SK-MEL-5 (cell line): ENCODE measurements around a stretch of chr2.

RAMPAGE:
- cytosol, long total RNA = no peak
- long total RNA = no peak
- nucleus, long total RNA = no peak
These were observed 93.3 kb downstream of the RPIA start for GRCh38 chr2:88784719-88785173.

DNA sequence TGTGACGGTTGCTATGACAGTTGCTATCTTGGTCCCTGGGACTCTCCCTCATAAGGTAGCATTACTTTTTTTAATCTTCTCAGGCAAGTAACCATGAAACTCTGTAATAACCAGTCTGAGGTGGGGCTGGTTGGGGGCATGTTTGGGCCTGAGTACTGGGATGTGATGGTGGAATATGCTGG is 154.5 kb downstream of the RPIA start:
RAMPAGE:
- cytosol, long total RNA = no peak
- long total RNA = no peak
- nucleus, long total RNA = no peak

RAMPAGE:
- cytosol, long total RNA = no peak
- long total RNA = no peak
- nucleus, long total RNA = no peak
These were observed 354.9 kb downstream of the RPIA start for GRCh38 chr2:89046417-89046653.

RAMPAGE:
- cytosol, long total RNA = no peak
- long total RNA = no peak
- nucleus, long total RNA = no peak
These were observed 531.0 kb downstream of the RPIA start for GRCh38 chr2:89222364-89222942.

RAMPAGE:
- cytosol, long total RNA = no peak
- long total RNA = no peak
- nucleus, long total RNA = no peak
These were observed 1529.2 kb downstream of the RPIA start for GRCh38 chr2:90220548-90221140.

DNA sequence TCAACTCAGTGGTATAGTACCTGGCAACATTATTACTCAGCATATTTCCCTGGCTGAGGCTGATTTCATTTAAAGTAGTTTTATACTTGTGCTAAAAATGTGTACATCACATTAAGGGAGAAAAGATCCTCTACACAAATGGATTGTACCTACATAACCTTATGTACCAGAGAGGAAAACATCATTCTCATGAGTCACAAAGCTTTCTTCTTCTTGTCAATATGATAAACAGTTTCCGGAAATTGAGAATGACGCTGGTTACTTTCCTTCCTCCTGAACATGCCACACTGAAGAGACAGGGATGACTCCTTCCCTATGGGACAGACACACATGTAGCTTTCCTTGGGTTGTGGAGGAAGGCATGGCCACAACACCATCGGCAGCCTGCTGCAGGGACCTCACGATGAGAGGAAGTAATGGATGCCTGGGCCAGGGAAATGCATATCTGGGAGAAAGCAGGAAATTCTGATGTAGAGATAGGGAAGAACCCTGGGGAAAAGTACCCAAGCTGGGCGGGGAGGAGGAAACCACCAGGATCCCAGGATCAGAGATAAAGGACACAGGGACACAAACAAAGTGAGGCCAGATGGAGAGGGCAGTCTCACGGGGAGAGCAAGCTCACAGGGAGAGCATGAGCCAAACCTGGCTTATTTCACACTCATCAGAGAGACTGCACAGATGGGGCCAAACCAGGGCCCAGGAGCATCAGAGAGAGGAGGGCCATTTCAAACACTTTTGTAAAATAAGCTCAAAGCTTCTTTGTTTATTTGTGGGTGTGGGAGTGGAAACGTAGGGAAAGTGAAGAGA is 10.7 kb upstream of the AQP7B start:
RAMPAGE:
- cytosol, long total RNA = no peak
- long total RNA = no peak
- nucleus, long total RNA = no peak

DNA sequence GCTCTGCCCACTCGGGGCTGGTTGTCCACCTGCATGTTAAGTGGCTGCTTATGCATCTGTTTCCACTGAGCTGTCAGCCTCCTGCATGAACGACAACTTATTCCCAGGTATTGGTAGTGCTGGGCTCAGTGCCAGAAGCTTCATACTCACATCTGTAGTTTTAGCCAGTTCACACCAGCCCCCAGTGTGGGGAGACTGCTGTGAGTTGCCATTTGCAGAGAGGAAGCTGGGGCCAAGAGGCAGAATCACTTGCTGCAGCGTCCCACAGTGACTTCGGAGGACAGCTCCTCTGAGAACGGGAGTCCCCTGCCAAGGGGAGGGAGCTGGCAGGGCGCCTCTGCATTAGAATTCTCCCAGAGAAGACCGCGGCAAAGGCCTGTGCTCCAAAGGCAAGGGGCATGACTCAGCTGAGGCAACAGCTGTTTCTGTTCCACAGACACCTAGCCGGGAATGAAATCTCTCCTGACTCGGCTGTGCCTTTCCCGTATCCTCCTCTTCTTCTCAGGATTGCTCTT is 17.8 kb downstream of the MAL start:
RAMPAGE:
- cytosol, long total RNA = no peak
- long total RNA = no peak
- nucleus, long total RNA = no peak

DNA sequence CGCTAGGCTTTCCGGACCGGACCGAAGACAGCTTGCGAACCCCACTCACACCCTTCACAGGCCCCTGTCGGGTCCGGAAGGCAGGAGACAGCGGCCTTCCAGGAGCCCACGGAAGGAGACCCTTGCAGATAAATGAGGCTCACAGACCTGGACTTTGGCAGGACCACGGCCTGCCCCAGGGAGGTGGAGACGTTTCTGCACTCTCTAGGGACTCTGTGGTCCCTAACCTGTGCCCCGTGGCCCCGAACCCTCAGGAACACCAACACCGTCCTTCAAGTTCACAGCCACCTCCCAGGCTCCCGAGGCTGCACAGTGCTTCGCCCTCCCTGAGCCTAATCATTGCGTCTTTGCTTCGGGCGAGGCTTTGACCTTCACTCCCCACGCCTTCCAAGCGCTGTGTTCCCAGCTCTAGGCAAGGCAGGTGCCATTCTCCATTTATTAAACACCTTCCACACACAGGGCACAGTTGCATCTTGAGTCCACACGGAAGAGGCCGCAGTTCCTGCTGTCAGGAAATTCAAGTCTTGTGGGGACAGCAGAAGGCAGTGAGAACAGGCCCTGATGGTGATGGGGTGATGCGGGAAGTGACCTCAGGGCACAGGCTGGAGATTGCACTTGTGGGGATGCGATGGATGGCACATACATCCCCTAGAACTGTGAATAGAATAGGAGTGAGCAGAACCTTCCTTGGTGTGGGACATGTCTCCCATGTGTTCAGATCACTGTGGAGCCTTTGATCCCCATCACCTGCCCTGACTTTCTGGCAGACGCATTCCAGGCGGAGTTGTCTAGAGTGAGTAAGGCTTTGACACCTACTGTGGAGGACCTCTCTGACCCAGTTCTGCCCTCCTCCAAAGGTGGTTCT is 12.7 kb upstream of the FAHD2A start:
RAMPAGE:
- cytosol, long total RNA = no peak
- long total RNA = no peak
- nucleus, long total RNA = no peak

GRCh38 chr2:95526120-95527414 is 42.0 kb upstream of the TRIM43B start:
RAMPAGE:
- cytosol, long total RNA = no peak
- long total RNA = no peak
- nucleus, long total RNA = no peak

DNA sequence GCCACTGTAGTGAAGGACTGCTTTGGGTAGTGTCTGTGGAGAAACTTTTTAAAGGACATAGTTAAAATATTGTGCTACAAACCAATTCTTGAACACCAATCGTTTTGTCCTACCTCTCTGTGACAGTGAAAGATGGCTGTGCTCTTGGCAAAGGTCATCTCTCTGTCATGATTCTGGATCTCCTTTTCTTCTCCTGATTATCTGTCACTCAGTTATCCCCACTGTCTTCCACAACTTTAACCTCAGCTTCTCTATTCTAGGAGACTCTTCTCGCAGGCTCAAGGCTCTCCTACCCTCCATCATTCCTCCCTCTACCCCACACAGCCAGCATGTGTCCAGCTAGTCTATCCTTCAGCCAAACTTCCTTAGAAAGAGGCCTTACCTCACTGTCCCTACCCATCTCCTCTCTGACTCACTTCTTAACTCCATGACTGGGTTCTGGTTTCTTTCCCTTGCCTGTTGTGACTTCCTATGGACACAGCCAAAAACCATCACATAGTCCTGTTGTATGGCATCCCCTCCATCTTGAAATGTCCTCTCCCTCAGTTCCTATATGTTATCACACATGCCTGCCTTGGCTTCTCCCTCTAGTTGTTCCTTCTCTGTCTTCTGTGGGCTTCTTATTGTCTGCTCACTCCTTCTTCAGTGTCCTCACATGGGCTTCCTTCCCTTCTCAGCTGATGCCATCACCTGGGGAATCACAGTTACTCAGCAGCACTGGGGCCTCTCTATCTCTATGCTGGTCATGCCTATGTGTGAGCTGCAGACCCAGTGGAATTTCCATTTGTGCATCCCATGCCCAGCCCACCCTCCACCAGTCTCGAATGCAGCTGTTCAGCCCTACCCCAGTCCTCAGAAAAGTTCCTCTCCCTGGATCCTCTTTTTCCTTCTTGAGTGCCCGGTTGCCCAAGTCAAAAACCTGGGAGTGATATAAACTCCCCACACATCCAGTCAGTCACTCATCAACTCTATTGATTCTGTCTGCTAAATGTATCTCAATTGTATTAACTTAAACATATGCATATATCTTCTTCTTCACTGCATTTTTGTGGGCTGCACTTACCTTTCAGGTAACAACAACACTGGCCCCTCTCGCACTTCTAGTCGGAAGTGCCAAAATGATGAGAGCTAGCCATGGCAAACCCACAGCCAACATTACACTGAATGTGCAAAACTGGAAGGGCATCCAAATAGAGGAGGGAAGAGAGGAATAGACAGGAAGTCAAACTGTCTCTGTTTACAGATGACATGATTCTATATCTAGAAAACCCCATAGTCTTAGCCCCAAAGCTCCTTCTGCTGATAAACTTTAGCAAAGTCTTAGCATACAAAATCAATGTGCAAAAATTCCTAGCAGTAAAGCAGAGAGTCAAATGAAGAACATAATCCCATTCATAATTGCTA is 177.0 kb downstream of the ANKRD36C start:
RAMPAGE:
- cytosol, long total RNA = no peak
- long total RNA = no peak
- nucleus, long total RNA = no peak

DNA sequence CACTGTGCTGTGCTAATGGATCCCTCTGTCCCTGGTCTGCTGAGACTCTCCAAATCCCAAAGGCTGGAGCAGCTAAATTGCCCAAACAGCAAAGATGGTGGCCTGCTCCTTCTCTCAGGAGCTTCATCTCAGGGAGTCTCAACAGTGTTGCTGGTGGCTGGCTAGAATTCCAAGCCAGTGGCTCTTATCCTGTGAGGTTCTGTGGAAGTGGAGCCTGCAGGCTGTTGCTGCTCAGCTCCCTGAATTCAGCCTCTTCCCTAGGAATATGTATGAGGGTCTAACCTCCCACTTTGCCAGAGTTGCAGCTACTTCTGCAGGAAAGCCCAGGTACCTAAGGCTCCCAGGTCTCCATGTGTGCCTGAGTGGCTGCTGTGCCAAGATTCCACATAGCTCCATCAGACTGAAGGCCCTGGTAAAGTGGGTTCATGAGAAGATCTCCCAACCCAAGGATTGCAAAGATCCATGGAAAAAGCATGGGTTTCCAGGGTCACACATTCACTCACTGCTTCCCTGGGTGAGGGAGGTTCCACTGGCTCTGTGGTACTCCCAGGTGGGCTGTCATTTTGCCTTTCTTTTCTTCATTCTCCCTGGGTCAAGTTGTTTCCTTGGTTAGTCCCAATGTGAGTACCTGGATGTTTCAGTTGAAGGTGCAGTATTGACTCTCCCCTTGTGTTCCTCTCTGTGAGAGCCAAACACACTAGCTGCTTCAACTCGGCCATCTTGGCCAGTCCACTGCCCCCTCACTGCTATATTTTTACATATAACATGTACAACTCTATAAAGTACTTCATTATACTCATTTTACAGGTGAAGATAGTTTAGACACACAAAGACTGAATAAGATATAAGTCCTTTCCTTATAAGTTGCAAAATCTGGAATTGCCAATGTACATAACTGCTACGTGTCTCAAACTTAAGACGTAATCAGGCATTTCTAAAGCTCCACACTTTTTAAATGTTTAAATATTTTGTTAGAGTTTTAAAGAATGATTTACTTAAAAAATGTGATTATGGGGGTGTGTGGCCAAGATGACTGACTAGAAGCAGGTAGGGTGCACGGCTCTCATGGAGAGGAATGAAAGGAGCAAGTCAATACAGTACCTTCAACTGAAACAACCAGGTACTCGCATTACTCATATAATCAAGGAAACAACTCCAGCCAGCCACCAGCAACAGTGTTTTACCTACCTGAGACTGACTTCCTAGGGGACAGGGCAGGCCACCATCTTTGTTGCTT is 161.2 kb downstream of the ANKRD36C start:
RAMPAGE:
- cytosol, long total RNA = no peak
- long total RNA = no peak
- nucleus, long total RNA = no peak

RAMPAGE:
- cytosol, long total RNA = no peak
- long total RNA = no peak
- nucleus, long total RNA = no peak
These were observed 24.9 kb downstream of the ADRA2B start for GRCh38 chr2:96091543-96091831.

GRCh38 chr2:96098665-96099387 is 17.5 kb downstream of the ADRA2B start:
RAMPAGE:
- cytosol, long total RNA = no peak
- long total RNA = no peak
- nucleus, long total RNA = no peak

RAMPAGE:
- cytosol, long total RNA = no peak
- long total RNA = no peak
- nucleus, long total RNA = no peak
These were observed 3.9 kb downstream of the ADRA2B start for GRCh38 chr2:96112495-96112846.

RAMPAGE:
- cytosol, long total RNA = no peak
- long total RNA = no peak
- nucleus, long total RNA = no peak
These were observed 16.5 kb upstream of the DUSP2 start for GRCh38 chr2:96161753-96162225.

DNA sequence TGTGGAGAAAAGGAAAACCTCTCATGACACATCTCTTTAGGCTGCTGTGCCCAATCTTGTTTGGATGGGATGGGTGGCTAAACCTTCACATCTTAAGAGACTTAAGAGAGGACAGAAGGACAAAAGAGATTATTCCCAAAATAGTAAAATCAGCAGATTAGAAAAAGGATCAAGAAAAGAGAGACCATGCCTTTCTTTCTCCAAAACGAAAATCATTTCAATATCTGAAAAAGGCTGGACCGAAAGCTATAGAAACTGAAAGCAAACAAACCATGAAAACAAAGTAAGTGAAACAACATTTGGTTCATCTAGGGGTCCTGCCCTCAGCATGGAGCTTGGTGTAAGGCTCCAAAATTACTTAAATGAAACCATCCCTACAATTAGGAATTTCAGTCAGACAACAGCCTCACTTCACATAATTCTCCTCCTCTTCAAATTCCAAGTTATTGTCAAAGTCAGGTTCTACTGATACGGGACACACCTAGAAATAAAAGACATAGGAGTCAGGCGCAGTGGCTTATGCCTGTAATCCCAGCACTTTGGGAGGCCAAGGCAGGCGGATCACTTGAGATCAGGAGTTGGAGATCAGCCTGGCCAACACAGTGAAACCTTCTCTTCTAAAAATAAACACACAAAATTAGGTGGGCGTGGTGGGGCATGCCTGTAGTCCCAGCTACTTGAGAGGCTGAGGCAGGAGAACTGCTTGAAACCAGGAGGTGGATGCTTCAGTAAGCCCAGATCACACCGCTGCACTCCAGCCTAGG is 5.3 kb downstream of the STARD7 start:
RAMPAGE:
- cytosol, long total RNA = no peak
- long total RNA = no peak
- nucleus, long total RNA = no peak

GRCh38 chr2:96205839-96206481 is 2.7 kb downstream of the STARD7 start:
RAMPAGE:
- cytosol, long total RNA = no peak
- long total RNA = no peak
- nucleus, long total RNA = no peak

GRCh38 chr2:96240250-96240873 is 25.4 kb downstream of the TMEM127 start:
RAMPAGE:
- cytosol, long total RNA = no peak
- long total RNA = no peak
- nucleus, long total RNA = no peak

RAMPAGE:
- cytosol, long total RNA = no peak
- long total RNA = no peak
- nucleus, long total RNA = no peak
These were observed 19.0 kb downstream of the TMEM127 start for GRCh38 chr2:96246442-96247477.

DNA sequence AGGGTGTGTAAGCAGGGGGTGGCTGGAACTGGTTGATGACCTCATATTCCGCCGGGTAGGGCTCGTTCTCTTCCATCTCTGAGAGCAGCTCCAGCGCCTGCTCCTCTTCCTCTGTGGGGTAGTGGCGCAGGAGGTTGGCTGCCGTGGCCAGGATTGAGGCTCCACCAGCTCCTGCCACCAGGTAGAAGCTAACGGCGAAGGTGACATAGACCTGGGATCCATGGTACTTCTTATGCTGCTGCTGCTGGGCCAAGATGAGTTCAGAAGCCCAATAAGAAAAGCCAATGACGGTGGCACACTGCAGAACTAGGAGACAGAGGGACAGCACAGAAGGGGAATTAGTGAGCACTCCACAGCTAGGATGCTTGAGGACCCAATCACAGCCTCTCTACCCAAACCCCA is 12.0 kb downstream of the TMEM127 start:
RAMPAGE:
- cytosol, long total RNA = no peak
- long total RNA = no peak
- nucleus, long total RNA = no peak